Amniotic epithelial cell (primary cell): Measurements from ENCODE around the gene ALDH1A3.

- RRBS, result no CpG with 5 or more reads among the region's 13 CpGs
These were observed 227.2 kb downstream of the ADAMTS17 start for GRCh38 chr15:100114456-100115094.

- RRBS, result 97% methylated on average over 4 of the region's 18 CpGs
These were observed 225.1 kb downstream of the ADAMTS17 start for GRCh38 chr15:100116377-100117341.

GRCh38 chr15:100131735-100132584, 209.8 kb downstream of the ADAMTS17 start:
- RRBS, result no CpG with 5 or more reads among the region's 33 CpGs

GRCh38 chr15:100345249-100345977, 3.6 kb upstream of the ADAMTS17 start:
- RRBS, result no CpG with 5 or more reads among the region's 5 CpGs

- RRBS, result 2% methylated on average over 14 of the region's 57 CpGs
These were observed 8.1 kb upstream of the ADAMTS17 start for GRCh38 chr15:100349546-100350523.

GRCh38 chr15:100687911-100688283, 85.5 kb downstream of the ASB7 start:
- RRBS, result no CpG with 5 or more reads among the region's 9 CpGs

DNA sequence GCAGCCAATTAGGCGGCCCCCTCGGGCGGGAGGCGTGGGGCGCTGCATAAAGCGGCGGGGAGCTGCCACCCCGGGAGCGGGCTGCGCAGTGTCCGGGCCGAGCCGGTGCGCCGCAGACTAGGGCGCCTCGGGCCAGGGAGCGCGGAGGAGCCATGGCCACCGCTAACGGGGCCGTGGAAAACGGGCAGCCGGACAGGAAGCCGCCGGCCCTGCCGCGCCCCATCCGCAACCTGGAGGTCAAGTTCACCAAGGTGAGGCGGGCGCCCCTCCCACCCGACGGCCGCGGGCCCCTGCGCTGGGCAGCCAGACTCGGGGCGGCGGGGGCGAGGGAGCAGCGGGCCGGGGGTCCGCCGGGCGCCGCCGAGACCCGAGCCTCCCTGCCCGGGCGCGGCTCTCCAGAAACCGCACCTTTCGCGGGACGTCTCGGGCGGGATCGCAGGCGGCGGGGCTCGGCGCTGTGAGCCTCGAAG, at the start of gene ALDH1A3:
TSS of gene ALDH1A3 (plus strand) at position 76 of the 470 bp plus-strand sequence.
- RRBS, result 1% methylated on average over 28 of the region's 63 CpGs

DNA sequence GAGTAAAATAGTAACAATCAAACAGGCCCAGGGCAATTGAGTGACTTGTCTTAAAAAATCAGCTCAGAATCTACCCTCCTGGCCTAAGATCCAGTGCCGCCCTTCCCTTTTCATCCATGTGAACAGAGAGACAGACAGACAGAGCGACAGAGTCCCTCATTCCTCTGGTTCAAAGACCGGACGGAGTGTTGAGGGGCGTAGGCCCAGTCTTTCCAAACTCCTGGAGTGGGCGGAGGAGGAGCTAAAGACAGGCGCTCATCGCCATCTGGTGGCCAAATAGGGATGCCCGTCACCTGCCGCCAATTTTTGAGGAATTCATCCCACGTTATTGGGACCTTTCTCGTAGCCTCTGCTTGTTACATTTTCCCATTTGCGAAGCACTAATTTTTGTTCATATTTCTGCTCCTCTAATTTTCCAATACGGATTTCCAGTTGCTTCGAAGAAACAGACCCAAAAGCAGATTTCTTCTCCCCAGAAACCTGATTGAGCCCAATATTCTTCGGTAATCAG, 87.8 kb downstream of the LRRK1 start:
- RRBS, result no CpG with 5 or more reads among the region's 16 CpGs

DNA sequence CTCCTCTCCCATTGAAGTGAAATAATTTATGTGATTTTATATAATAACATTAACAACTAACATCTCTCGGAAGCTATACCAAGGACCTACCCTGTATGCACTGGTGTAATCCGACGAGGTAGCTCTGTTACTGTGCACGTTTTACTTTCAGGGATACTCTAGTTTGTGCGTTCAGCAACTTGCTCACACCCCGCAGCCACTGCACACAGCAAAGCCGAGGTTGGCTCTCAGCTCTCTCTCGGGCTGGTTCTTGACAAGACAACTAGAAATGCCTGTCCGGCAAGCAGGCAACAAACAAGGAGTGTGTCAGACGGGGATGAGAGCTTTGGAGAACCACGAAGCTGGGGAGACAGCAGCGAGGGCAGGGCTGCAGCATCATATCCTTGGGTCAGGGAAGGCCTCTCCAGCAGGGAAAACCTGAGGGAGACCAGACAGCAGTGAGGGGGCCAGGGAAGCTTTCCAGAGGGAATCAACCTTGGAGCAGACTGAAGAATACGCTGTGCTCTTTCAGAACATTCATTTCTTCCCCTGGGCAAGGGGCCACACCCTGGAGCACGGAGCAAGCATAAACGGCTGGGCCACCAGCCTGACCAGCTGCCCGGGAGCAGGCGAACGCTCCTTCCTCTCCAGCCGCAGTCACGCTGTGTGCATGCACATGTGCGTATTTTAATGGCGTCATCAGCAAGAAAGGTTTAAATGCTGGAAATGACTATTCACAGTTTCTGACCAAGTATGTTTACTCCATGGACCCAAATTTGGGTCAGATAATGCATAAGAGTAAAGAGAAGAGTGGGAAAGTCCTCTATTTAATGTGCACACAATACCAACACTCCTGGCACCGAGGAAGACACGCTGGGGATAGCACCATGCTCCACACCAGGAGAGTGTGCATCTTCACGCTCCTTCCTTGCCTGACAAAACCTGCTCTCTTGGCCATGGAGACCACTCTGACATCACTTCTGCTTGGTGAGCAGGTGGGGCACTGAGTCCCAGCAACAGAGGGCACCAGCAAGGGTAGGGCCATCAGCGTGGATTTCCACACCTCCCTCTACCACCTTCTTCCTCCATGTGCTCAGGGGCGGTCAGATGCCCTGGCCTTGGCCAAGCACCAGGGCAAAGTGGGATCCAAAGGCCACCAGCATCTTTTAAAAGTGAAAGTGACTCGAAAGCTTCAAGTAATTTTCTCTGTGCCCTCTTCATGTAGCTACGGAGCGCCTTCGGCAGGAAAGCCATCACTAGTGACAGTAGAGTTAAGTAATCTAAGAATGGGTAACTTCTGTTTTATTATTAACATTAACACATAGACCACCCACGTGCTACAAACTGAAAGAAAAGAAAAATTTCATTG, 58.4 kb downstream of the CHSY1 start:
- RRBS, result no CpG with 5 or more reads among the region's 32 CpGs

- RRBS, result no CpG with 5 or more reads among the region's 10 CpGs
These were observed 53.1 kb downstream of the CHSY1 start for GRCh38 chr15:101198732-101199244.

DNA sequence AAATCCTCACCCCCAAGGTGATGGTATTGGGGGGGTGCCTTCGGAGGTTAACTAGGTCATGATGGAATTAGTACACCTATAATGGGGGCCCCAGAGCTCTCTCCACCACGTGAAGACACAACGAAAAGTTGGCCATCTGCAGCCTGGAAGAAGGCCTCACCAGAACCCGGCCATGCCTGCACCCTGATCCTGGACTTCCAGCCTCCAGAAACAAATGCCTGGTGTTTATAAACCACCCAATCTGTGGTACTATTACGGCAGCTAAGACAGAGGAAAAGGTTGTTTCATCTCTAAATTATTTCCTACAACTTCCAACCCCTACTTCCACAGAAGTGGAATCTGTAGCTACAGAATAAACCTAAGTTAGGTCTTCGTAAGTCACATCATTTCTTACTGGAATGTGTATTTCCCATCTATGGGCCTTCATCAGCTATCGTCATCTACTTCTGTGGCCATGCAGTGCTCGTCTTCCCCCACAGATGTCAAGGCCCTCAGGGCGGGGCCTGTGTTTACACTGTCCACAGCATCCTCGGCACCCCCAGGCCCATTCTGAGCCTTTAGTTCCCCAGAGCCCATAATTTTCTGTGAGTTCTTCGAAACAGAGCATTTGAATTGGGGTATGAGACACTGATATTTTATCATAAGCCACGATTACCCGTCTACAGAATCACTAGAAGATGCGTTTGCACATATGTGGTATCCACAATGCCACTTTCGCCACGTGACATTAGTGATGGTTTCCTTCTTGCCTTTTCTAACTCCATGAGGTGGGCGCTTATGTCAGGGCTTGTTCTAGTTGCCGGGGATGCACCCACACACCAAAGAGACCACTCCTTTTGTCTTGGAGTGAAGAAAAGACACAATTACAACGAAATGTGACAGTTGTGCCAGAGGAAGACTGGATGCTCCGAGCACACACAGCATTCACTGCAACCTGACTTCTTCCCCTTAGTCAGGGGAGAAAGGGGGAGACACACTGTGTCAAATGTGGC, 8.8 kb downstream of the SELENOS start:
- RRBS, result no CpG with 5 or more reads among the region's 20 CpGs

GRCh38 chr15:101299224-101299479, 4.1 kb upstream of the SNRPA1 start:
- RRBS, result no CpG with 5 or more reads among the region's 5 CpGs

GRCh38 chr15:101333651-101333981, 38.6 kb upstream of the SNRPA1 start:
- RRBS, result no CpG with 5 or more reads among the region's 6 CpGs

DNA sequence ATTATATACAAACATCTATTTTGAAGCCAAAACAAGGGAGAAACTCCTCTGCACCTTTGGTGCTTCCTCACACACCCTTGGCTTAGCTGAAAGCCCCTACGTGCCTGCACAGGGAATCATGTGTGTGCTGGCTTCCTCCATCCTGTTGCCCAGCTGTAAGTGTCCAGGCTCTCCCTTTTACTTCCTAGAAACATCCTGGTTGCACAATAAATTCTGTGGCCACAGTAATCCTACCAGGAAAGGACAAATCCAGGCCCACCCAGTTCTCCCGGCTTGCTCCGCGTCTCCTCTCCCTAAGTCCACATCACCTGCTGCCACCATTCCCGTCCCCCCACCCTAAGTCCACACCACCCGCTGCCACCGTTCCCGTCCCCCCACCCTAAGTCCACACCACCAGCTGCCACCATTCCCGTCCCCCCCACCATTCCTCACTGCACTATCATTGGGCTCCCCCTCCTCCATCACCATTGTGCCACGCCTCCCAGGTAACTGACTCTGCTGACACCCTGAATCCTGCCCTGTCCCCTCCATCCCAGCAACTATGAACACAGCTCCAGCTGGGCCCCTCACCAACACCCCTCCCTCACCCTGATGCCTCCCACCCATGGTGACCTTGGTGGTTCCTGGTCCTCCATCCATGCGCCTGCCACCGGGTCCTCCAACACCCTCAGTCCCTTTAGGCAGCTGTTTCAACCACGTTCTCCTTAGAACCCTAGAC, 30.2 kb downstream of the PCSK6 start:
- RRBS, result no CpG with 5 or more reads among the region's 13 CpGs

- RRBS, result 3% methylated on average over 25 of the region's 80 CpGs
These were observed 556 bp upstream of the TM2D3 start for GRCh38 chr15:101652430-101653444.